ENCODE results near the genes PNRC2 and MYOM3.

- PRO-cap, result no peak
- RAMPAGE, long total RNA, 4 experiments, result start-site peak on the plus strand in 1 of 4 experiments, at chr1:22914046-22914803 at its widest, 62 reads per replicate
Observed at GRCh38 chr1:22914059-22915077, 58.3 kb downstream of the LACTBL1 start.

DNA sequence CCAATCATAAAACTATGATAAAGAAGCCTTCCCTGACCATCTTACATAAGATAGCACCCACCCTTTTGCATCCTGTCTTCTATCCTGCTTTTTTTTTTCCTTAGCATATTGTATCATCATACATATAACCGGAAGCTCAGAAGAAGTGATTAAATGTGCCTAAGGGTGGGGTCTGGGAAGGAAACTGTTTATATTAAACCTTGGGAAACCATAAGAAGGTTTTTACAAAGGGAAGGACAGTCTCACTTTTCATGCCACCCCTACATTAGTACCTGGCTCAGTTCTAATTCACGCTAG lies 82.6 kb downstream of the KDM1A start:
- PRO-cap, result unidirectional peak, plus-strand start at position 213 of the sequence
- RAMPAGE, long total RNA, 4 experiments, result no peak in any of the 4 experiments

DNA sequence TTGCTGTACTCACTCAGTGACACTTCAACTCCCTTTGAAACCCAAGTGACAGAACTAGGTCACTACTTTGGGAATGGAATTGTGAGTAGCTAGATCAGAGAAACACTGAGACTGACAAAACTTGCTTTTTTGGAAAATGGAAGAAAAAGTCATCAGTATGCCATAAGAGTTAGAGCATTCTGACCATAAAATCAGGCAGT lies 60.4 kb downstream of the HNRNPR start:
- PRO-cap, result no peak
- RAMPAGE, long total RNA, 4 experiments, result no peak in any of the 4 experiments

- PRO-cap, result no peak
- RAMPAGE, long total RNA, 4 experiments, result no peak in any of the 4 experiments
Observed at GRCh38 chr1:23303467-23304119, 40.5 kb downstream of the HNRNPR start.

DNA sequence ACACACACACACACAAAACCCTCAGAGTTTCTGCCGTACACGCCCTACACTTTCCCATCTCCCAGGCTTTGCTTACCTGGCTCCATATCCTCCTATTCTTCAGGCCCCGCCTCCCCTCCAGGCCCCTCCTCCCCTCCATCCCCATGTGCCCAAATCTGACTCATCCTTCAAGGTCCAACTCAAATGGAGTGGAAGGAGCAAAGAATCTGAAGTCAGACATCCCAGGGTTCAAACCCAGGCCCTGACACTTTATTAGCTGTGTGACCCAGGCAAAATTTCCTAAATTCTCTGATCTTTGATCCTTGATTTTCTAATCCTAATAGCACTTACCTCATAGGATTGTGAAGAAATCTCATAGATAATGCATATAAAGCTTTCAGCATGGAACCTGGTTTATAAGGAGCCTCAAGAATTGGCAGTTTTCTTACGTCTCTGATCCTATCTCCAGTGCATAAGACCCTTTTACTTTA lies 3.8 kb upstream of the E2F2 start:
- PRO-cap, result unidirectional peak, minus-strand start at position 61 of the sequence
- RAMPAGE, long total RNA, 4 experiments, result no peak in any of the 4 experiments

DNA sequence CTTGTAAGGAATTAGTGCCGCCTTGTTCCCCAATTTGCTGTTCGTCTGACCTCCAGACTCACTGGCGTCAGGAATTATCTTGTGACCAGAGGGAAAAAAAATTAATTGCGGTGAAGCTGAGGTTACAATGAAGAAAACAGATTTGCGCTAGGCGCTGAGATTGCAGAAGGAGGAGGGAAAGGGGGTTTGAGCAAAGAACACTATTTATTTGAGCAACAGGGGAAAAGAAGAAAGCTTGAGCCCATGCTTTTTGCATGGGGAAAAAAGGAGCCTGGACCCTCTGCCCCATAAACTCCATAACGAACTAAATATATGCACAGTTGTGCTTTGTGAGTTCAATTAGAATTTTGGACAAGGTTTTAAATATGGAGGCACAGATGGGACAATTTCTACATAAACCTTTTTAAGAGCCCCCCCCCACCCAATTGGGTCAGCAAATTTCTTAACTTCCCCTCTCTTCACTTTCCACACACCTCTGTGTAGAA lies 680 bp upstream of the ID3 start:
- PRO-cap, result bidirectional peak, plus-strand start at position 170 of the sequence, minus-strand start at position 47 of the sequence
- RAMPAGE, long total RNA, 4 experiments, result no peak in any of the 4 experiments

- PRO-cap, result no peak
- RAMPAGE, long total RNA, 4 experiments, result no peak in any of the 4 experiments
Observed at GRCh38 chr1:23598339-23599043, 39.2 kb upstream of the ID3 start.

DNA sequence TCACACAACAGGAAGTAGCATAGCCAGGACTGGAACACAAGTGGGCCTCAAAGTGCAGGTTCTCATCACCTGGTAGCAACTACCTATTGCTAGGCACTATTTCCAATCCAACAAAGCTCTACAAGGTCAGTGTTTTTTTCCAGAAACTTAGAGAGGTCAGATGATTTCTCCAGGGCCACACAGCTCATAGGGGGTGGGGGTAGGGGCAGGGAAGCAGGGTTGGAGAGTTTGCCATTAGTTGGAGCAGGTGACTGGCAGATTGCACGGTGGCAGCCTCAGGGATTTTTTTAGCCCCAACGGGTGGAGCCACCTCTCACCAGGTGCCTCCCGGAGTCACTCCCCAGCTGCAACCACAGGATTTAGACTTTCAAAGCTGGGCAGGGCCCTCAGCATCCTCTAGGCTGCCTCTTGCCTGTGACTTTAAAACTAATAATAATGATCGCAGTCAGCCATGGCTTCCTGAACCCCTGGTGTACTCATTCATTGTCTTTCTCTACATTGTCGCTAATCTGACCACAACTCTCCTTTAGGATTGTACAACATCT lies 52.6 kb upstream of the ID3 start:
- PRO-cap, result no peak
- RAMPAGE, long total RNA, 4 experiments, result no peak in any of the 4 experiments

GRCh38 chr1:23612580-23613907 lies 53.7 kb upstream of the ID3 start:
- PRO-cap, result no peak
- RAMPAGE, long total RNA, 4 experiments, result no peak in any of the 4 experiments

DNA sequence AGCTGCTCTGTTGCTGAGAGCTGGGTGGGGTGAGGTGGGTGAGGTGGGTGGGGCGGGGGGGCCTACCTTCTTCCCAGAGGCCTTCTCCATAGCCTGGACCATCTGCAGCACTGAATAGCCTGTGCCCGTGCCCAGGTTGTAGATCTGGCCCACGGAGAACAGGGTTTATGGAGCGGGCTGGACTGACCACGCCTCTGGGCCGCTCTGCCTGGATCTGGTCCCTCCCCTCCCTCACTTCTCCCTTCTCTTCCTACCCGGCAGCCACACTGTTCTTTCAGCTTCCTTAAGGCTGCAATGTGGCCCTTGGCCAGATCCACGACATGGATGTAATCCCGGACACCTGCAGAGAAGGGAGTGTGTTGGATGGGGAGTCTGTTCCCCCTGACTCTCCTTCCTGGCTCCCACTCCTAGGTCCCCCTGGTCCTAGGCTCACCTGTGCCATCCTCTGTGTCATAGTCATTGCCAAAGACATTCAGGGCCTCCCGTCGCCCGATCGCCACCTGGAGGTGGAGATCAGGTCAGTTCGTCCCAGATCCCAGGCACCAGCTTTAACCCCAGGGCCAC lies 4.0 kb downstream of the GALE start:
- PRO-cap, result no peak
- RAMPAGE, long total RNA, 4 experiments, result no peak in any of the 4 experiments

GRCh38 chr1:23801756-23802377 lies 1.3 kb upstream of the GALE start:
- PRO-cap, result no peak
- RAMPAGE, long total RNA, 4 experiments, result no peak in any of the 4 experiments

- PRO-cap, result no peak
- RAMPAGE, long total RNA, 4 experiments, result no peak in any of the 4 experiments
Observed at GRCh38 chr1:23804321-23804666, 3.7 kb upstream of the GALE start.

DNA sequence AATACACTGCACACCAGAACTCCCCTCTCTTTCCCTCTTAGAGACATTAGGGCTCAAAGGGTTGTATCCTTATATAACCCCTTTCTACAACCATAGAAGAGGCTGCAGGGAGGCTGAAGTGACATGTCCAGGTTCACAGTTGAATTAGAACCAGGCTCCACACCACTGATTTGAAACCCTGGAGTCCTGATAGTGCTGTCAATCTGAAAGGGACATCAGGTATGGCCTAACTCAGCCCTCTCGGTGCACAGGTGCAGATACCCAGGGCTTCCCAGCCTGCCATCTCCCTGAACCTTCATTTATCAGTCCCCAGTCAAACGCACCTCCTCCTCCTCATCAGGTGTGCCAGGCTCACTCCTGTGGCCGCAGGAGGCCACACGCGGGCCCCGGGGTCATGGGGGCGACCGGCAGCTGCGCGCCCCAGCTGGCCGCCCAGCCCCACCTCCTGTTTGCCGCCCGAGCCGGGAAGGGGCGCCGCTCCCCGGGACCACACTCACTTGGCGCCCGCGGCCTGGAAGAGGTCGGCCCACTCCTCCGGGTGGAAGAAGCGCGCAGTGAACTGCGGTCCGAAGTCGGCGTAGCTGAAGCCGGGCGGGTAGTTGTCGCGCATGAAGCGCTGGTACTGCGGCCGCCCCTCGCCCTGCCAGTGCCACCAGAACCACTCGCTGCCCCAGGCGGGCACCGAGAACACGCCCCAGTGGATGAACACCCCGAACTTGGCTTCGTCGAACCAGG lies 522 bp downstream of the FUCA1 start:
- PRO-cap, result no peak
- RAMPAGE, long total RNA, 4 experiments, result no peak in any of the 4 experiments

DNA sequence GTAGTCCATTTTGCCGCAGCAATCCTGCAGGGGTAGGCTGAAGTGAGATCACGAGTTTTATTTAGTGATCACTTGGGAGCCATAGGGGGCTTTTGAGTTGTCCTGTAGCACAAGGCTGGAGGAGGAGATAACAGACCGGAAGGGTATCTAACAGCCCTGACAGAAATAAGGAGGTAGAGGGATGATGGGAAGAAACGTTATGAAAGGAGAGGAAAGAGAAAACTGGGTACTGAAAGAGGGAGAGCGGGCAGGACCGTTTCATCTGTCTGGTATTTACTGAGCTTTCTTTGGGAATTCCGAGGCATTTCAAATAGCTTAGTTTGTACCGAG lies 718 bp upstream of the FUCA1 start:
- PRO-cap, result no peak
- RAMPAGE, long total RNA, 4 experiments, result no peak in any of the 4 experiments

DNA sequence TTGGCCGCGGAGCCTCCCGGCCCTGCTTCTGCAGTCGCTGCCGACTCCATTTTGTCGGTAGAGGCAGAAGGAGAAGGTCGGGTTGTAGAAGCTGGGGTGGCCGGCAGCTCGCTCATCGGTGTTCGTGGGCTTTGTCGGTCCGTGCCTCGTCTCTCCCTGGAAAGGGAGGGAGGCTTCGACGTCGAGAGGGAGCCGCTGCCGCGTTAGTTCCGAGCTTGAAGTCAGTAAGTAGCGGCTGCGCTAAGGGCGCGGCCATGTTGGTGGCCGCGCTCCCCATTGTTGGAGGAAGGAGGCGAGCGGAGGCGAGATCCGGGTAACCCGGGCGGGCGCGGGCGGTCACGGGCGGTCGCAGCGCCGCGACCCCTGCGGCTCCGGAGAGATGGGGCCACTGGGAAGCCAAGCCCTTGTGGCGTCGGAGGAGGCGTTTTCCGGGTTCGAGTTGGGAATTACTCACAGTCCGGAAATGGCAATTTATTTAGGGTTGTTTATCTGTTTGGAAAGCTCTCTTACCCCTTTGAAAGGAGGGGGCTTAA lies at the start of gene PNRC2:
PNRC2 (plus strand) TSS at position 54 of the 533 bp plus-strand sequence.
- PRO-cap, result bidirectional peak, plus-strand start at position 60 of the sequence, minus-strand start outside the sequence; unidirectional peak, plus-strand start at position 305 of the sequence
- RAMPAGE, long total RNA, 4 experiments, result start-site peak on the plus strand in 3 of 4 experiments, centred at positions 58 to 67 of the sequence, 21 to 805 reads per replicate

- PRO-cap, result no peak
- RAMPAGE, long total RNA, 4 experiments, result no peak in any of the 4 experiments
Observed at GRCh38 chr1:23963422-23964213, 4.0 kb downstream of the PNRC2 start.

GRCh38 chr1:24110771-24111269 lies 1.1 kb downstream of the MYOM3 start:
- PRO-cap, result no peak
- RAMPAGE, long total RNA, 4 experiments, result no peak in any of the 4 experiments

DNA sequence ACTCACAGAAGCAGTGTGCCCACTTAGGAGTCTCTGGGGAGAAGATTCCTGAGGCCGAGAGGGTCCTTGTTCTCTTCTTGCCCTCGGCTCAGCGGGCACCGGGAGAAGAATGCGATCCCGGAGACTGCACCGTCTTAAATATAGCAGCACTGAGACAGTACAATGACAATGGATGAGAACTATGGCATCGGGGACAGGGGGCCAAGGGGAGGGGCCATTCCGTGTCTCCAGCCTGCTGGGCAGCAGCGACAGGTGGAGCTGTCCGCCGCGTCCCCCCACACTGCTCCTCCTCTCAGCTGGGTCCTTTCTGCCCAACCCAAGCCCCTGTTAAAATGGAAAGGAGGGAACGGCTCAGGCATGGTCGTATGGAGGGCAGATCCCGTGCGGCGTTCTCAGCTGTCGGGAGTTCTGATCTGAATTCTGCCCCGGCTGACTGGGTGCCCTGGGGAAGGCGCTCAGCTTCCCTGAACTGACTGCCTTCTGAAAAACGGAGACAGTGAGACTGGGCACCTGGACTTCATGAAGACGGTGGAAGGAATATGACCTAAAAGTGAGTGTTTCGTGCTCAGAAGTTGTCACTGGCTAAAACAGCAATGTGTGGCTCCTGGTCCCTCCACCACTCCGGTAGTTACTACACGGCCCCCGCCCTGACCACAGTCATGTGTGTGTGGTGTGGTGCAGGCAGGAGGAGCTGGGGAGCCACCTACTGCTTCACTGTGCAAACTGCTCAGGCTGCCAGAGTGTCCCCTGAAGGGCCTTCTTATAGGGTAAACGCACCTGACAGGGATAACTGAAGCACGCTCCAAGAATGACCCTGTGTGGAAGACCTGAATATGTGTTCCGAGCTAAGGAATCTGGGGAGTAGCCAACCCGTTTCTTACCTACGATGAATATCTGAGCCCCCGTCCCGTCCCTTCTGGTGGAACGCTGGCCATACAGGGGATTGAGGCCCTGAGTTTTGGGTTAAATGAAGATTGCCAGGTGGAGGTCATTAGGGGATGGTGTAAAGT lies at the start of gene MYOM3:
MYOM3 (minus strand) TSS at position 111 of the 1,010 bp plus-strand sequence.
- PRO-cap, result unidirectional peak, minus-strand start at position 626 of the sequence; unidirectional peak, minus-strand start at position 661 of the sequence
- RAMPAGE, long total RNA, 4 experiments, result no peak in any of the 4 experiments

DNA sequence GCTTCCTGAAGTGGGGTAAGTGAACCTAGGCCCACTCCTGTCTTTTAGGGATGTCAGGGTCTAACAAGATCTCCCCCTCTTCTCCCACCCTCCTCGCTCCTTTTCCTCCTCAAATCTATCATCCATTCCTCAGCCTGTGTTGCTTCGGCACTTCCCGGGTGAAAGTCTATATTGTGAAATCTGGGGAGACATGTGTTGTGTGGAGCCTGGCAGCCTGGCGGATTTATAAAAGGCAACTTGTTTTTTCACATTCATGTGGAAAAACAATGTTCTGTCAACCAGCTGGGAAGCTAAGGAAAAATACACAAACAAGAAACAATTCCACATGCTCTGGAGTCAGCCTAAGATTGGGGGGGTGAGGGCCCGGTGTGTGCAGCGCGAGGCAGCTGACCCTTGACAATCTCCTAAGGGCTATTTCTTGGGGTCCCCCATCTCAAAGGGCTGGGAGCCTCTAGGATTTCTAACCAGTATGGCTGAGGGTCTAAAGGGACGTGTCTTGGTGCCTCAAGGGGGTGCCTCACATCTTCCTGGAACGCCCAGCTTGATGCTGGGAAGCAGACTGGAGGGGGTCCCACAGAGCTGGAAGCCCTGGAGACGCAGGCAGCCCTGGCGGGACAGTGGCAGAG lies 1.2 kb downstream of the IL22RA1 start:
- PRO-cap, result bidirectional peak, plus-strand start at position 171 of the sequence, minus-strand start at position 117 of the sequence
- RAMPAGE, long total RNA, 4 experiments, result no peak in any of the 4 experiments

- PRO-cap, result bidirectional peak, plus-strand start at chr1:24186087, minus-strand start at chr1:24186023; bidirectional peak, plus-strand start at chr1:24186536, minus-strand start at chr1:24186429
- RAMPAGE, long total RNA, 4 experiments, result no peak in any of the 4 experiments
Observed at GRCh38 chr1:24185837-24186594, 1.1 kb downstream of the IFNLR1 start.